Mesenteric fat pad (tissue), 1 donor: ENCODE data around the genes RETREG3, PLEKHH3, CCR10 and EZH1.

DNA sequence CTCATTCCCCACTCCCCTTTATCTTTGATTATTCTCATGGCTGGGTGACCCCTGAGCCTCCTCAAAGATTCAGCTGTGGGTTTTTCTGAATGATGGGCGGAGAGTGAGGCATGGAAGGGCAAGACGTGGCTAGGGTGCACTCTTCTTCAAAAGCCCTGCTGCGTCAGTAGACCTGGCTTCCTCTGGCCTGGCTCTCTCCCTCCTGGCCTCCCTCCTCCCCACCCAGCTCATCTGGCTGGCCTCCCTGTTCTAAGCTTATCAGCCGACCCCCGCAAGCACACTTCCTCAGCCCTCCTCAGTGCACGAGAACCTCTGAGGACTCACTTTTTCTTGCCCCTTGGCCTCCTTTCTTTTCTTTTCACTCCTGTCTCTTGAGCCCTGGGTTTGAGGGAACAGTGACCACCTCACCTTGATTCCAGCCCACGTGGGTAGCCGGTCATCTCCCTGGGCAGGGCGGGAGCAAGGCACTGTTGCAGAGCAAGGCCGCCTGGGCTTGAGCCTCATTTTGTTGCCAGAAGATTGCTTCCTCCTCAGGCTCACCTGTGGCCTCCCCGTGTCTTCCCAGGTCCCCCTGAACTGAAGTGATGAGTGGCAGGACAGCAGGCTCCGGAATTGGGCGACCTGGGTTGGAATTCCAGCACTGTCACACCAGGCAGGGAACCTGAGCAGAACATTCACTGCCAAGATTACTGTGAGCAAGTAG, 19.7 kb upstream of the NAGLU start:
- PRO-cap: no peak

DNA sequence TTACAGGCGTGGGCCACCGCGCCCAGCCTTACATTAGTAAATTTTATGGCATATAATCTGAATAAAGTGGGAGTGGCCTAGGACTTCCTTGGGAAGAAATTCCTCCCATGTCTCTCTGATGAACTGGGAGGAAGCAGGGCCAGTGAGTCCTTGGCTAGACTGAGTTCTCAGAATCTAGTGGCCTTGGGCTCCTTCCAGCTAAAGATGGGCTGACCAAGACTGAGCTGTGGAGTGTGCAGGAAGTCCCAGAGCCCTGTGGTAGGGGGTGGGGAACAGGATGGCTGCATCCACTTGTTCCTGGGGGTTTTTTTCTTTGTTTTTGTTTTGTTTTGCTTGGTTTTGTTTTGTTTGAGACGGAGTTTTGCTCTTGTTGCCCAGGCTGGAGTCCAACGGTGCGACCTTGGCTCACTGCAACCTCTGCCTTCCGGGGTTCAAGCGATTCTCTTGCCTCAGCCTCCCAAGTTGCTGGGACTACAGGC, 9.9 kb upstream of the NAGLU start:
- PRO-cap: no peak

GRCh38 chr17:42608230-42609490, at the start of gene RETREG3:
Gene RETREG3 (minus strand): TSS chr17:42609374.
- PRO-cap: bidirectional peak, plus-strand start at chr17:42609678, minus-strand start at chr17:42609364

DNA sequence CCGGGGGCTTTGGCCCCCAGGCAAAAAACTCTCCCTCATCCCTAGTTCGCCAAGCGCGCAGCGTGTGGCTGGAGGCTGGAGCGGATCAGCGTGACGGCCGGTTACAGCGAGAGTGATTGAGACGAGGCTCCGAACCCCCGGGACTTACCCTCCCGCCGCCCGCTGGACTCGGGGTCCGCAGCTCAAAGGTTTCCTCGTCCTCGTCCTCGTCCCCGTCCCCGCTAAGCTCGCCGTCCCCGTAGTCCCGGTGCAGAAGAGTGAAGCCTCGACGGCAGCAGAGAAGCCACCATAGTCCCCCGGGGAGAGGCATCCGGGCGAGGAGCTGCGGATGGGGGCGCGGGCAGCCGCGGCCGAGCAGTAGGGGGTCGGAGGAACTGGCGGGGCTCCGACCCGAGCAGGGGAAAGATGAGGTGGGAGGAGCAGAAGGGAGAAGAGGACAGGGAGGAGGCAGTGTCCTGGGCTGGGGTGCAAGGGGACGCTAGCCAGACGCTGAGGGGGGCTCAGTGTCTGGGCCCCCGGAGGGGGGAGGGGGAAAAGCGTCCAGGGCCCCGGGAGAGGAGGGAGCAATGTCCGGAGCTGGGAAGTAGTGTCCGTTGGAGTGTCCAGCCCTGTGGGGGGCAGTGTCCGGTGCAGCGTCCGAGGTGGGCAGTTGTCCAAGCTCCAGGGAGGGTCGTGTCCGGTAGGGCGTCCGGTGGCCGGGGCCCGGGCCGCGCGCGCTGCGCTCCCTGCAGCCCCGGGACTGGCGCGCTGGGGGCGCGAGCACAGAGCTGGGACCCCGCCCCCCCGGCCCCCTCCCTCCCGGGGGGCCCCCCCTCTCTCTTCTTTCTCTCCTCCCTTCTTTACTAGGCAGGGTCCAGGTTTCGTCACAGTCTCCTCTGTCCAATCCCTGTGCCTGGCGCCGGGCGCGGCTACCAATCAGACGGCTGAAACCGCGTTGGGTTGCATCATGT, at the start of gene PLEKHH3:
PLEKHH3 (minus strand) TSS at position 741 of the 950 bp plus-strand sequence.
- PRO-cap: unidirectional peak, minus-strand start at position 741 of the sequence

- PRO-cap: no peak
Observed at GRCh38 chr17:42681754-42682161, at the start of gene CCR10. Gene CCR10 (minus strand): TSS chr17:42681843.

DNA sequence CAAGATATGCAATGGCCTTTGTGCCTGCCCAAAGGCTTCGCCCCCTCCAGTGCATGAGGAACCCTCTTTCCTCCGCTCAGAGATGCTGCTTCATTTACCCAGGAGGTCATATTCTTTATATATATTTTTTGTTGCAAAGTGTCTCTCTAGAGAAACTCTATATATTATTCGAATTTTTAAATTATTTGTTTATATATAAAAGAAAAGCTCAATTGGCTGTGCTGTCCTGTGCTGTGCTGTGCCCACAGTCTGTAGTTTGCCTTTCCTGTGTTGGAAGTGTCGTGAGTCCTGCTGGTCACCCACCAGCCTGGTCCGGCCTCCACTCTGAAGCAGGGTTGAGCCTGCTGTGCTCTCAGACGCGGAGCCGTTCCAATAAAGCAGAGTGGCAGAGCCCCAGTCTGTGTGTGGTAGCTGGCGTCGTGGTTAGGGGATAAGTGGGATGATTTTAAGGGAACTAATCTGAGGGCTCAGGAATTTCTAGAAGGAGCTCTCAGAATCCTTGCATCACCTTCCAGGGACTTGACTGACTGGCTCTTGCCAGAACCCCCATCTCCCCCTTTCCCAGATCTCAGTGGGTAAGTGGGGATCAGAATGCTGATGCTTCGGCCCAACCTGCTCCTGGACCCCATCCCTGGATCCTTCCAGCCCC, 17.4 kb downstream of the CNTNAP1 start:
- PRO-cap: no peak

GRCh38 chr17:42744134-42745312, at the start of gene EZH1:
Gene EZH1 (minus strand): TSS chr17:42745040.
- PRO-cap: bidirectional peak, plus-strand start at chr17:42744793, minus-strand start at chr17:42744716; unidirectional peak, minus-strand start at chr17:42745037

- PRO-cap: no peak
Observed at GRCh38 chr17:42842380-42843413, 1.7 kb upstream of the AOC2 start.

DNA sequence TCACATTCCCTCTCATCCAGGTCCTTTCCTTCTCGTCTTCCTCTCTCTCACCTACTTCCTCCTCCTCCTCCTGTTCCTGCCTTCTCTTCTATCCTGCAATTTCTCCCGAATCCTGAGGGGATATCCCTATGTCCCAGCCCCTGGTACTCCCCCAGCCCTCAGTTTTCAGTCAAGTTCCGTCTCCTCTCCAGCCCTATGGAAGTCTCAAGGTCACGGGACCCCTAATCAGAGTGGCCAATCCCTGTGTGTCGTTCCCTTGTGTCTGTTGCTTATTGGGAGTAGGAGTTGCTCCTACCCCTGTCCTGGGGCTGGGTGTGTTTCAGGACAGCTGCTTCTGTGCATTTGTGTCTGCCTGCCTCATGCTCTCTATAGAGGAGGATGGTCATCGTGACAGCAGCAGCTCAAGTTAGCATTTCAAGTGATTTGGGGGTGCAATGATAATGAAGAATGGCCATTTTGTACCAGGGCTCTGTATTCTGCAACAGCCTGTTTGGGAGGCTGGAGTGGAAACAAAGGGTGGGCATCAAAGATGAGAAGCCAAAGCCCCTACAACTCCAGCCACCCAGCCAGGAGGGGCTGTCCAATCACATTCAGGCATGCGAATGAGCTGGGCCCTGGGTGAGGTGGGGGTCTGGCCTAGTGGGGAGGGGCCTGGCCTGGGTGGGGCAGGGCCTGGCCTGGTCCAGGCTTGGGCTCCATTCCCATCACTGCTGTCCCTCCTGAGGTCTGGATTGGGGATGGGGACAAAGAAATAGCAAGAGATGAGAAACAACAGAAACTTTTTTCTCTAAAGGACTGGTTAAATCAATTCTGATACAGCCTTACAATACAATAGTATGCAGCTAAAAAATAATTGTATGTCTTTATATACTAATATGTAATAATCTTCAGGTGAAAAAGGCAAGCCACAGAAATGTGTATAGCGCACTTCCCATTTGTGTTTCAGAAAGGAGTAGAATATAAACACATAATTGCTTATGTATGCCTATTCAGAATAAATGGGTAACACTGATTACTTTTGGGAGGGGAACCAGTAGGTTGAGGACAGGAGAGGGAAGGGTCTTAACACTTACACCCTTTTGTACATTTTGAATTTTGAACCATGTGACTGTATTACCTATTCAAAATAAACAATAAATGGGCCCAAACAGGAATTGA, 6.4 kb downstream of the AOC3 start:
- PRO-cap: no peak

- PRO-cap: no peak
Observed at GRCh38 chr17:42979381-42979751, 514 bp downstream of the PTGES3L start.

DNA sequence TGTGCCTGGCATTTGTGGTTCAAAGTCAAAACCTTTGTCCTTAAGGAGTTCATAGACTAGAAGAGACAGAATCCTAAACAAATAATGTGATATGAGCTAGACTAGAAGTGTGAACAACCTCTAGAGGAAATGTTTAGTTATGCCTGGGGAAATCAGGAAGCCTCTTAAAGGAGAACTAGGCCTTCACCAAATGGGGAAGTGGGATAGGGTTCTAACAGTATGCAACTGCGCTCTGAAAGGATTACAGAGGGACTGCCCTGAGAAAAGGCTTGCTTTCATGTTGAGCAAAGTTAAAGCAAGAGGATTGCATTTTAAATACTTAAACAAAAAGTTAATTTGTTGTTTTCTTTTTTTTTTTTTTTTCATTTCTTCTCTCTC, 4.9 kb downstream of the RUNDC1 start:
- PRO-cap: no peak

- PRO-cap: no peak
Observed at GRCh38 chr17:43010738-43011218, 4.2 kb downstream of the IFI35 start.

GRCh38 chr17:43019214-43019700, 2.9 kb downstream of the VAT1 start:
- PRO-cap: no peak

DNA sequence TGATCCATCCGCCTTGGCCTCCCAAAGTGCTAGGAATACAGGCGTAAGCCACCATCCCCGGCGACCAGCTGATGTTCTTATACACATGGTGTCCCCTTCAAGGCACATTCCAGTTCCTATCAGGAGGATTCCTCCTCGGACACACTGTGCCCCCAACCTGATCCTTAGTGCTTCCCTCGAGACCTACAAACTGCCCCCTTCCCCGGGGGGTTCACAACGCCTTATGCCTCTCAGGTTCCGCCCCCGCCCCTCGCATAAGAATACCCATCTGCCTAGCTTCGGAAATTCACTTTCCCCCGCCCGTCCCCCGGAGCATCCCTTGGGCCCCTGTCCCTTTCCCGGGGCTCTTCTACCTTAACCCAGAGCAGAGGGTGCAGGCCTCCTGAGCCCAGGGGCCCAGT, 1.6 kb upstream of the NBR1 start:
- PRO-cap: no peak

- PRO-cap: no peak
Observed at GRCh38 chr17:43316680-43317100, 82.1 kb upstream of the ARL4D start.

DNA sequence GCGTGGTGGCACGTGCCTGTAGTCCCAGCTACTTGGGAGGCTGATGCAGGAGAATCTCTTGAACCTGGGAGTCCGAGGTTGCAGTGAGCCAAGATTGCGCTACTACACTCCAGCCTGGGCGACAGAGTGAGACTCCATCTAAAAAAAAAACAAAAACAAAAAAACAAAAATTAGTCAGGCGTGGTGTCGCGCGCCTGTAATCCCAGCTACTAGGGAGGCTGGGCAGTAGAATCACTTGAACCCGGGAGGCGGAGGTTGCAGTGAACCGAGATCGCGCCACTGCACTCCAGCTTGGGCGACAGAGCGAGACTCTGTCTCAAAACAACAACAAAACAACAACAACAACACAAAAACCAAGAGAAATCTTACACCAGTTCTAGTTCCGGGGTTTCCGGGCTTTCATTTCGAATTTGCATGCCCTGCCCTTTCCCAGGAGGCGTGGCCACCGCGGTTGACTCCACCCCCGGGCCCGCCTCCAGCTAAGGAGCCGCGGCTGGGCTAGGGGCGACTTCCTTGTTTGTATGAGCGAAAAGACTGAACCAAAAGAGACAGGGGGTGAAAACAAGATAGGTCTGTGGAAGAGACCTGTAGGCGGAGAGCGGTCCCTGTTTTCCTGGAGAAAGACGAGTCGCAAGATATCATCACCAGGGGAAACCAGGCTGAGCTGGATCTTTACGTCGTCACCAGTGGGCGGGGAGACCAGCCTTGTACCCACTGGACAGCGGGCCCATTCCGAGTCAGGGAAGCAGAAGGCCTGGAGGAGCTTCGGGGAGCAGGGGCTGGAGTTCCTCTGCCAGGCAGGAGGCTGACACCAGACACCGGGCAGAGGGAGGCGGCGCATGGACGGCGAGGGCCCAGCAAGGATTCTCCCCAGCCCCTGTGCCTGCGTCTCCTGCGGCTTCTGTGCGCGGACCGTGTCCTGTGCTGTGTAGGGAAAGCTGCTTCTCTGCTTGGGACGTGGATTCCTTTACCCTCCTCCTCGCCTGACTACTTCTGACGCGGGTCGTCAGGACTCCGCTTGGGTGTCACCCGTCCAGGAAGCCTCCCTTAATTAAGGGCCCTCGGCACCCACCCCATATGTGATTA, 10.5 kb upstream of the ARL4D start:
- PRO-cap: unidirectional peak, plus-strand start at position 482 of the sequence; bidirectional peak, plus-strand start at position 735 of the sequence, minus-strand start at position 625 of the sequence

DNA sequence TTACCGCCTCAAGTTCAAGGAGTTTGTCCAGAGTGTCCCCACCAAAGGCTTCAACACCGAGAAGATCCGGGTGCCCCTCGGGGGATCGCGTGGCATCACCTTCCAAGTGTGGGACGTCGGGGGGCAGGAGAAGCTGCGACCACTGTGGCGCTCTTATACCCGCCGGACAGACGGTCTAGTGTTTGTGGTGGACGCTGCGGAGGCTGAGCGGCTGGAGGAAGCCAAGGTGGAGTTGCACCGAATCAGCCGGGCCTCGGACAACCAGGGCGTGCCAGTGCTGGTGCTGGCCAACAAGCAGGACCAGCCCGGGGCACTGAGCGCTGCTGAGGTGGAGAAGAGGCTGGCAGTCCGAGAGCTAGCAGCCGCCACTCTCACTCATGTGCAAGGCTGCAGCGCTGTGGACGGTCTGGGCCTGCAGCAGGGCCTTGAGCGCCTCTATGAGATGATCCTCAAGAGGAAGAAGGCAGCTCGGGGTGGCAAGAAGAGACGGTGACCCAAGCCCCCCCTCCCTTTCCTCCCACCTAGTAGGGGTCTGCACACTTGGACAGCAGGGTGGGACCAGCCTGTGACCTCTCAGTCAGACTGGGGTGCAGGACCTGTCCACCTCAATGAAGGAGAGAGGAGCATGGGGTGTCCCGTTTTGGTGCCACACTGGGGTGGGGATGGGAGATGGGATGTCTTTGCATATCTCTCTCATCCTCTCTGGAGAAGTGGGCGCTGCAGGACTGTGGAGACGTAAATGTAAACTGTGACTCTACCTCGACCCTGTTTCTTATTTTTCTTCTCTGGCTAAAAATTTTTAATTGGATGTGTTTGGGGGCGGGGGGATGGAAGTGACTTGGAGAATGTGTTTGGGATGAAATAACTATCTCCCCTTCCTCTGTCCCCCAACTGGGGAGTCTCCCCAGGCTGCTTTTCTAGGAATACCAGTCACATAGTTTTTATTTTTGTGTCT, 1.3 kb downstream of the ARL4D start:
- PRO-cap: no peak

- PRO-cap: no peak
Observed at GRCh38 chr17:43418727-43419655, 20.2 kb downstream of the ARL4D start.

DNA sequence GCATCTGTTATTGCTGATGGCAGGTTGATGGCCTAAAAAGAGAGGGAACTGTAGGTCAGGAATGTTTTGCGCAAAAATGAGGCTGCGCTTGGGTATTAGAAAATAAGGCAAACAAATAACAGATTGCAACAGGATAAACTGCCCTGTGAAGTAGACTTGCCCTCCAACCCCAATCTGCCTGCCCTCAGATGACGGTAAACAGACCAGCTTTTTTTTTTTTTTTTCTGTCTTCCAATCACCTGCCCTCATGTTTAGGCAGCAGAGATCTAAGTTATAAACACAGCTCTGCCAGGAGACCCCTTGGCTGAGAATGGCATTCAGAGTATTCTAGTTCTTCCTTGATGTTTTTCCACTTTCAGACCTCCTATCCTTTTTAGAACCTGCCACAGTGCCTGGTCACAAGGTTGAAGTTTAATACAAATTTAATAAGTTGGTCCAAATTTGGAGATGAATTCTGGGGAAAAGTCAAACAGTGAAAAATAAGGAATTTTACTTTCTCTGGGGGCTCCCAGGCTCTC, 3.7 kb upstream of the DHX8 start:
- PRO-cap: no peak

DNA sequence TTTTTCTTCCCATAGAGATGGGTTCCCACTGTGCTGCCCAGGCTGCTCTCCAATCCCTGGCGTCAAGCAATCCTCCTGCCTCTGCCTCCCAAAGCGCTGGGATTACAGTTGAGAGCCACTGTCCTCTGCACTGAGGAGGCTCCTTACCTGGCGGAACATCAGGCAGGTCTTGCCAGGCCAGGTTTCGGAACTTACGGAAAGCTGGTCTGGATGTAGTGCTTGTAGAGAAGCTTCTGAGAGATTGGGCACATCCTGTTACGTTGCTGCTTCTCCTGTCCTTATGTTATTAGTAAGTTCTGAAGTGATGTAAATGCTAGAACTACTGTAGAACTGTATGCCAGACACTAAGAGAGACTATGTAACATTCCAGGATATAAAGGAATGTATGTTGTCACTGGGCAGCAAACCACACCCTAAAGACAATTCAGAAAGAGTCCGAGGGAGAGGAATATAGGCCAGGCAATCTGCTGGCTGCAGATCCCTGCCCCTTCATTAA, 21.1 kb downstream of the ETV4 start:
- PRO-cap: no peak